OVCAR3 (cell line): Measurements from ENCODE around the genes EDN2, RIMKLA and CFAP57.

DNA sequence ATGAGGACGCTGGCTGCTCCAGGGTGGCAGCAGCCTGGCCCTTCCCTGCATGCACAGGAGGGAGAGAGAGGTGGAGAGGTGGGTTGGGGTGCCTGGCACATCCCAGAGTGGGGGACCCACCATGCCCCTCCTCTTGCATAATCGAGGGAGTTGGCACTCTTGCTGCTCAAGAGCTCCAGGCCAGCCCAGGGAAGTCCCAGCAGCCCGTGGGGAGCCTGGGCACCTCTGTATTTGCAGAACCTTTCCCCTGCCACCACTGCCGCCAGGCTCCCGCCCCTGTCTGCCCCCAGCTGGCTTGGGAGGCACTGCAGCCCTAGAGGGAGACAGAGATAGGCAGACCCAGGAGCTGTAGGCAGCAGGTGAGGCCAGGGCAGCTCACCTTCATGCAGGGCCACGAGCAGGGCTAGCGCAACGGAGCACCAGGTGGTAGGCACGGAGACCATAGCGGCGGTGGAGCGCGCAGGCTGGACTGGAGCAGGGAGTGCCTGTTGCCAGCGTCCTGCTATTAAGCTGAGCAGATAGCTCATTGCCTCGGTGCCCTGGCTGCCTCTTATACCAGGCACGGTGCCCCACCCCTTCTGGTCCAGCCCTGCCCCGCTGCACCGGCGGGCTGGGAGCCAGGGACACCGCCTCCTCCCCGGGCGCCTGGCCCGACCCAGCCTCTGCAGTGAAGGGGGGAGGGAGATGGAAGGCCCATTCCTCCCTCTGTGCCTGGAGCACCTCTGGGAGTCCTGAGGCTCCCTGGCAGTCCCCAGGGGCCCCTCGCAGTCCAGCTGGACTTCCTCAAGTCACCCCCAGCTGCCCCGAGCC lies at the start of gene EDN2:
TSS of gene EDN2 (minus strand) at position 525 of the 810 bp plus-strand sequence.
- RRBS: no CpG with 5 or more reads among the region's 25 CpGs

- RRBS: no CpG with 5 or more reads among the region's 3 CpGs
Observed at GRCh38 chr1:41499563-41500063, 15.1 kb upstream of the EDN2 start.

DNA sequence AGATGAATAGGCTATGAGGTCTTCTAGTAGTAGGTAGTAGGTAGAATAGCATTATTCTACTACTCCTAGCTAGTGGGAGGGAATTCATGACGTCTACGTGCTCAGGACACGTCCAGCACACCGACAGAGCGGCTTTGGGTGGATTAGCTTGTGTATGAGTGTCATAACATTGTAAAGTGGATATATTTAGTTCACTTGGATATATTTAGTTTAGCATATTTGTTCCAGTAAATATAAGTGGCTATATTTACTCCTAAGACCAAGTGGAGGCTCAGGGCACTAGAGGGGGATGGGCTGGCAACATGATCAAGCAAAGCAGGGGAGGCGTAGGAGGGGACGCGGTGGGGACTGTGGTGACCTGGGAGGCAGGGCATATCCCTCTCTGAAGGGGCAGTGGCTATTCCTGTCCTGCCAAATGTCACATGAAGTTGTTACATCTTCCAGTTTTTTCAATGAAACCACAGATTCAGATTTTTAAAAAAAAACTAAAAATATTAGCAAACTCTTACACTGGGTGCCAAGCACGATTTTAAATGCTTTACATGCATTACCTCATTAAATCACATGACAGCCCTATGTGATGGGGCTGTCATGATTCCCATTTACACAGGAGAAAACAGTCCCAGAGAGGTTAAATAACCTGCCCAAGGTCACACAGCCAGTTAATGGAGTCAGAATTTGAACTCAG lies 51.9 kb upstream of the EDN2 start:
- RRBS: no CpG with 5 or more reads among the region's 9 CpGs

GRCh38 chr1:41662082-41662557 lies 177.6 kb upstream of the EDN2 start:
- RRBS: 6% methylated on average over 44 of the region's 75 CpGs

- RRBS: no CpG with 5 or more reads among the region's 8 CpGs
Observed at GRCh38 chr1:41681208-41681709, 196.8 kb upstream of the EDN2 start.

- RRBS: no CpG with 5 or more reads among the region's 7 CpGs
Observed at GRCh38 chr1:41807330-41807873, 111.3 kb downstream of the HIVEP3 start.

GRCh38 chr1:41892049-41892657 lies 26.6 kb downstream of the HIVEP3 start:
- RRBS: no CpG with 5 or more reads among the region's 6 CpGs

DNA sequence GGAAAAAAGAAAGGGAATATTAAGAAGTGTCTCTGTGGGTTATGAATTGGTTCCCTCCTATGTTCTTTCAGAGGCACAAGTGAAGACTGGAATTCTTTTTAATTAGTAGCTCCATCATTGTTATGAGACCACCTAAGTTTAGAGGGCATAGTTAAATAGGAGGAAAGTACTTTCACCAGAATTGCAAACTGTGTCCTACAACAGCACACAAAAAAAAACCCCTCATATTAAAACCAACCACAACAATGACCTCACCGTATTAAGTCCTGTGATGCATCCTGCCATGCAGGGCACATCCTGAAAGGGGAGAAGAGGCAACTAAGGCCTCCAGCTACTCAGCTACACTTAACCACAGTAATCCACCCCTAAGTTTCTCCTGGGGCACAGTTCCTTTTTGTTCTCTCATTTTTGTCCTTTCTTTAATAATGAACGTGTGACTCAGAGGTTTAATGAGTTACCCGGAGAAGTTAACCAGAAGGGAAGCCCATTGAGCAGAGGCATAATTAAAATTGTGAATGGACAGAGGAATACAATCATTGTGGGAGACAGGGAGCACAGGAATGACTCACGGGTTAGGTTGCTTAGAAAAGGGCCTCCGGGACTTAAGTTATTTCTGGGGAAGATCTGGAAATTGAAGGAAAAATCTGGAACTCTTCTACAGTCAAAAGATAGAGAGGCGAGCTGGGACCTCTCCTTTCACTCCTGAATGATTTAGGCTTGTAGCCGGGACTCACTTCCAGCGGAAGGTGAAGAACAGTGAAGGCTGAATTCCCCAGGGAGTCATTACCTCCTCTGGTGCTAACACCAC lies 36.8 kb upstream of the HIVEP3 start:
- RRBS: 26% methylated on average over 4 of the region's 8 CpGs

DNA sequence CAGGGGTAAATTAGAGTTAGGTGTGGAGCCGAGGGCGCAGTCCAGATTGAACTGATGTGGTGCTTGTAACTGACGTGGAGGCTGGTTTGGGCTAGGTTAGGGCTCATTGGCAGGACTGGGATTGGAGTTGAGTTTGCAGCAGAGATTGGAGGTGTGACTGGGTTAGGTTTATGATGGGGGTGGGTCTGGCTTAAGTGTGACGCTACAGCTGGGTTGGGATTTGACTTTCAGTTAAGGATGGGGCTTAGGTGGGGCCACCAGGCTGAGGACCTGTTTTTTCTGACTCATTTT lies 3.4 kb upstream of the GUCA2A start:
- RRBS: no CpG with 5 or more reads among the region's 4 CpGs

DNA sequence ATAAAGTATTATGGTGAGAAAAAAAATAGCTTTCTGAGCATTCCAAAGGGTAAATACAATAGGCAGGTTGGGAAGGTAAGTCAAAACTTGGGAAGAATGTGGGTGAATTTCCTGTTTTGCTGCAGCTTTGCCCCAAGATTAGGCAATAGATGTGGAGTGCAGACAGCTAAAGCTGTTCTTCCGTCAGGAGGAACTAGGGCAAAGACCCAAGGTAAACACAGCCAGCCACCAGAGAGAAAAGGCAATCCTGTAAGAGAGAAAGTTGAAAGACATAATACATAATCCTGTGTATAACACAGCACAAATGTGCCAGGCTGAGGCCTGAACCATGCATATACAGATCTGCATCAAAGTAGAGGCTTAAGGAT lies 50.0 kb upstream of the GUCA2A start:
- RRBS: no CpG with 5 or more reads among the region's 1 CpG

DNA sequence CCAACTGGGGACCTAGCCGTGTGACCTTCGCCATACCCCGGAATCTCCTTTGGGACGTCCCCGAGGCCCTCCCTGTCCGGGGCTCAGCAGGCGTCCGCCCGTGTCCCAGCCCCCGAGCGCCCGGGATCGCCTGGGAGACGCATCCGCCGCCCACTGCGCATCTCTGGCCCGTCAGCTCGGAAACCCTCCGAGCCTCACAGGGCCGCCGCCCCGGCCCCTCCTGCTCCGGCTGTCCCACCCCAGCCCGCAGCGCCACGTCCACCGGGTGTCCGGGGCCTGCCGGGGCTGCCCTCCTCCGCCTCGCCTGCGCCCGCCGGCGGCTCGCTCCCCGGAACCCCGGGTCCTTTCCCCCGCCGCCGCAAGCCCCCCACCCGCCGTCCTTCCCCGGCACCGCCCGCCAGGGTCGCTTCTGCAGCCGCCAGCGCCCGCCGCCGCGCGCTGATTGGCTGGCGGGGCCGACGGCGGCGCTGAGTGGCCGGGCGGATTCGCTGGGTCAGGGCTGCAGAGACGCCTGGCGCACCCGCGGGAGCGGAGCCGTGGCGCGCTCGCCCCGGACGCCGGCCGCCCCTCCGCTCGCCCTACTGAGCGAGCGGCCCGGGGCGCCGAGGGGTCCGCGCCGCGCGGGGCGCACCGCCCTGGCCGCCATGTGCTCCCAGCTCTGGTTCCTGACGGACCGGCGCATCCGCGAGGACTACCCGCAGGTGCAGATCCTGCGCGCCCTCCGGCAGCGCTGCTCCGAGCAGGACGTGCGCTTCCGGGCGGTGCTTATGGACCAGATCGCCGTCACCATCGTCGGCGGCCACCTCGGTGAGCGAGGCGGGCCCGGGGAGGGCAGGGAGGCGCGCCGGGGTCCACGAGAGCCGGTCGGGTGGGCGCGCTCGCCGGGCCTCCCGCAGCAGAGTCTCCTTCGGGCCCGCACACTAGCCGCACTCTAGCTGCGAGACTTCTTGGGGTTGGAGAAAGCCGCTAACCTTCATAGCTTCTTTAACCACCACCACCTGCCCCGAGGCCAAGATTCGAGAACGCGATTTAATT lies at the start of gene RIMKLA:
TSS of gene RIMKLA (plus strand) at position 502 of the 1,035 bp plus-strand sequence.
- RRBS: 4% methylated on average over 83 of the region's 135 CpGs

DNA sequence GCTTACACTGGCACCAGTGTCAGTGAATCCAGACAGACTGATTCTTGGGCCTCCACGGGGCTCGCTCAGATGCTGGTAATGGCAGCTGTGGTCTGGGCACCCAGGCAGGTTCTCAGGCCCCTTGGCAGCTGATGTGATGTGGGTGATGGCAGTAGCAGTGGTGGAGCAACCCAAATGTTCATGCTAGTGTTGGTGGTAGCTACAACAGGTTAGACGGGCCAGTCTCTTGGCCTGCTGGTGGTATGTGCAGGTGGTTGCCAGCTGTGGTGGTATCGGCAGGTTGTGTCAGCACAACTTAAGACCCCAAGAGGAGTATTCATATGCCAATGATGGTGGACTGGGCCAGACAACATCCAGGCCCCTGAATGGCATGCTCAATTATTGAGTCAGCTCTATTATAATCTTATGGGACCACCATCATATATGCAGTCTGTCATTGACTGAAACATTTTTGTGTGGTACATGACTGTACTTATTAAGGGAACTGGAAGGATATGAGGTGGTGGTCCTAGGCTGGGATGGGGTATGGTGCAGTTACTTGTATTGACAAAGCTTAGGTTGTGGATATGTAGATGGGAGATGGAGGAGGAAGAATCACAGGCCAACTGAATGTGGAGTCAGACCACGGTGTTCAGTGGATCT lies 24.1 kb downstream of the CLDN19 start:
- RRBS: no CpG with 5 or more reads among the region's 5 CpGs

GRCh38 chr1:42766495-42766911 lies 325 bp downstream of the P3H1 start:
- RRBS: 8% methylated on average over 29 of the region's 47 CpGs

DNA sequence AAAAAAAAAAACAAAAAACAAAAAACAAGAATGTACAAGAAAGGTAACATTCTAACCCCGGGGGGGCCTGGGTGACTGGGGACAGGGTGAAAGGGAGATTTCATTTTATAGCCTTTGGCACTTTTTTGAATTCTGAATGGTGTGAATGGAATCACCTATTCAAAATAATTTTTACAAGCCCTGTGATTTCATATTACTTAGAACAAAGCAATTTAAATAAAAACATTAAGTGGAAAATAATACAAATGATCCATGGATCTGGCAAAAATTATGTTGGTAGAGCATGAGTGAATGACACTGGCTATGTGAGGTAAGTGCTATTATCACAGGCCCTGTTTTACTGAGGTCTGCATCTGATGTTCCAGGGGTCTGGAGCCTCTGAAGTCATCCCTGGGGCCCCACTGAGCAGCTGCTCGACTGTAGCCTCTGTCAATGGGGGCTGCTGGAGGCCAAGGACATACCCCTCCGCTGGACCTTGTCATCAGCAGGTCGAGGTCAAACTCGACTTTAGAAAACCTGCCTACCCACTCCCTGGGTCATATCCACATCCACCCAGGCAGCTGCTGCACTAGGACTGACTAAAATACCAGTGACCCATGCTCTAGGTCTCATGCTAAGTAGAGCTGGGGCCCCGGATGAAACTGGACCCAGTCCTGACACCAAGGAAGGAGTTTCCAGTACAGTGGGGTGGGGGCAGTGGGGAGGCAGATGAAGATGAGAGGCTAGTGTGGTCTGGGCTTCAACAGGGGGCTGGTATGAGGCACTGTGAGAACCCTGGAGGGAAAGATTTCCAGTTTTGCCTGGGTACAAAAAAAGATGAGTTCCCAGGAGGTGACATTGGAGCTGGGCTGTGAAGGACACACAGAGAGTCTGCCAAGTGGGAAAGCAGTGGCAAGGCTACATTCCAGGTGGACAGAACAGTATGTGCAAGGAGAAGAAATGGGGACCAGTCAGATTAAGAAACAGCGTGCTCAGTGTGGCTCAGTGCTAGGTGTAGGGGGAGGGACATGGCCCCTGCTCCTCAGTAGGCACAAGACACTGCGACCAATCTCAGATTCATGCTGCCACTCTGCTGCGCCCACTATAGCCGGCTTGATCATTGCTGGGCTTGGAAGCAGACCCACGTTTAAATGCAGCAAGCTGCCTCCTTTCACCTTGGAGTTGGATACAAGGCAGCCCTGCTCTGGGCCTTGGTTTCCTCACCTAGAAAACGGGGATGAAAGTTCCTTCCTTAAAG lies 12.5 kb downstream of the SLC2A1 start:
- RRBS: no CpG with 5 or more reads among the region's 12 CpGs

GRCh38 chr1:42953210-42953952 lies 5.3 kb downstream of the SLC2A1 start:
- RRBS: no CpG with 5 or more reads among the region's 12 CpGs

GRCh38 chr1:42962498-42963233 lies 4.0 kb upstream of the SLC2A1 start:
- RRBS: no CpG with 5 or more reads among the region's 14 CpGs

DNA sequence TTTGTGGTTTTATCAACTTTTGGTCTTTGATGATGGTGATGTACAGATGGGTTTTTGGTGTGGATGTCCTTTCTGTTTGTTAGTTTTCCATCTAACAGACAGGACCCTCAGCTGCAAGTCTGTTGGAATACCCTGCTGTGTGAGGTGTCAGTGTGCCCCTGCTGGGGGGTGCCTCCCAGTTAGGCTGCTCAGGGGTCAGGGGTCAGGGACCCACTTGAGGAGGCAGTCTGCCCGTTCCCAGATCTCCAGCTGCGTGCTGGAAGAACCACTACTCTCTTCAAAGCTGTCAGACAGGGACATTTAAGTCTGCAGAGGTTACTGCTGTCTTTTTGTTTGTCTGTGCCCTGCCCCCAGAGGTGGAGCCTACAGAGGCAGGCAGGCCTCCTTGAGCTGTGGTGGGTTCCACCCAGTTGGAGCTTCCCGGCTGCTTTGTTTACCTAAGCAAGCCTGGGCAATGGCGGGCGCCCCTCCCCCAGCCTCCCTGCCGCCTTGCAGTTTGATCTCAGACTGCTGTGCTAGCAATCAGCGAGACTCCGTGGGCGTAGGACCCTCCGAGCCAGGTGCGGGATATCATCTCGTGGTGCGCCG lies 28.0 kb upstream of the CFAP144 start:
- RRBS: no CpG with 5 or more reads among the region's 14 CpGs

DNA sequence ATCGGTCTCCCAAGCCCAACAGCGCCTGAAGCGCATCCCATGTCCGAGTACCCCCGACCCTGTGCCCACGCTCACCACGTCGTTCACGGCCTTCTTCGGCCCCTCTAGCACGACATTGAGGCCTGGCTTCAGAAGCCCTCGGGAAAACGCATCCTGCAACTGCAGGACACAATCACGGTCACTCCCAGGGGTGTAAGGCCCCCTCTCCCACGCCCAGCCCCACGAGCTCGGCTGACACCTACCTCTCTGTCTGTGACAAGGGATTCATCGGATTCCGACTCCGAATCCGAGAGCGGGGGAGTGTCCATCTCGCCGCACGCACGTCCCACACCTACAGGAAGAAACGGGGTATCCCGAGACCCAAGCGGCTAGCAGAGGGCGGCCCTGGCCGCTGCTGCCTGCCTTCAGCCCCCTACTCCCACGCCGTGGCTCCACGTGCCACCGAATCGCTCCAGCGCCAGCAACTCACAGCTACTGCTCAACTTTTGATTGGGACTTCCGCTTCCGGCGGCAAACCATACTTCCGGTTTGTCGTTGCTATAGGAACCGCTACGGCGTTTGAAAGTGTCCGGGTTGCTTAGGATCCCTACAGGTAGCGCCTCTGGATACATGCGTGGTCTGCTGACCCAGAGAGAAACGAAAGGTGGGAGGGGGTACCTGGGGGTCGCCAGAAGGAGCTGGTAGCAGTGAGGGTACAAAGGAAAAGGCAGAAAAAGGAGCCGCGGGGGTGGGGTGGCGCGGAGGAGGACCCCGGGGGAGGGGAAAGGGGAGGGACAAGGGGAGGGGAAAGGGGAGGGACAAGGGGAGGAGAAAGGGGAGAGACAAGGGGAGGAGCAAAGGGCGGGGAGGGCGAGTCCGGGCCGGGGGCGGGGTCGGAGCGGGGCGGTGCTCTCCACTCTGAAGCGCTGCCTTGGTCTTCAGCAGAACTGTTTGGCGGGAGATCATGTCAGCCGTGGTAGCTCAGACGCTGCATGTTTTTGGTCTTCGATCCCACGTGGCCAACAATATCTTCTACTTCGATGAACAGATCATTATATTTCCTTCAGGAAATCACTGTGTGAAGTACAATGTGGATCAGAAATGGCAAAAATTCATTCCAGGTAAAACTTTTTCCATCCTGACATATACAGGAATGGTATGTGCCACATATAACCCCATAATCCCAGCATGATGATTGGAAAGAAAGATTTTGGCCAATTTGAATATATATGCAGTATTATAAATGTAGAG lies at the start of gene CFAP57:
TSS of gene CFAP57 (plus strand) at position 520 of the 1,230 bp plus-strand sequence.
- RRBS: 19% methylated on average over 1 of the region's 70 CpGs

DNA sequence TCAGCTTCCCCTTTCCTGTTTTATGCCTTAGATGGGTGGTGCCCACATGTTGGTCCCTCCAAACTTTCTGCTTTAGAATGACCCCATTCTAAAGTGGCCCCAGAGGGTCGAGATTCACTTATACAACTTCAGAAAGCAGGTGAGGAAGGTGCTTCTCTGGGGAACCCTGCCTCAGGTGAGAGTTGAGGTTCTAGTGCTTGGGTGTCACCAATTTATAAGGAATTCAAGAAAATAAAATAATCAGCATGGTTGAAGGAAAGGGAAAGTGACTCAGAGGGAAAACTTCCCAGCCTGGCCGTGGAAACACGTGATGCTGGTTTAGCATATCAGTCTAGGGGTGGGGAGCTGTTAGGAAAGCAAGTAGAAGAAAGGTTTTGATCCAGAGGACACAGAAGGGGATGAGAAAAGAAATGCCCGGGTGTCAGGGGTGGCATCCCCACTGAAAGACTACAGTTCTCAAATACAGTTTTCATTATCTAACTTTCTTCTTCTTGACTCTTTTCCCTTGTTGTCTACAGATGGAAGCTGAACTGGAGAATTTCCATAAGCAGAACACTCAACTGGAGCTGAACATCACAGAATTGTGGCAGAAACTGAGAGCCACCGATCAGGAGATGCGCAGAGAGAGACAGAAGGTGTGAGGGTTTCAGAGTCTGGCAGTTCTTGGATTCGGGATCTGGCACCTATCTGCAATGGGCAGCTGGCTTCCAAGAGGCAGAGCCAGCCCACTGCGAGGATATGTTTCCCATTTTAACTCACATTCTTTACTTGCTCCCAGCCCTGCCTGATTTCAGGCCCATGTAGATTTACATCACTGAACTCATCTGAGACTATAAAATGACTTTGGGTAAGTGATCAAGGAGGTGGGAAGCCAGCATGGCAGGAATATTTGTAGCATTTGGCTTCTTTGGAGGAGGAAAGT lies 37.5 kb upstream of the TMEM125 start:
- RRBS: no CpG with 5 or more reads among the region's 8 CpGs

- RRBS: no CpG with 5 or more reads among the region's 5 CpGs
Observed at GRCh38 chr1:43239284-43240106, 30.3 kb upstream of the TMEM125 start.